Urinary bladder (tissue), 3 donors: ENCODE measurements around a stretch of chr12.

- PRO-cap: bidirectional peak, plus-strand start at chr12:130955498, minus-strand start at chr12:130955373
- RAMPAGE, long total RNA: no peak
These were observed 1.5 kb downstream of the ADGRD1 start for GRCh38 chr12:130955274-130955629.

GRCh38 chr12:130978724-130979157 is 25.0 kb downstream of the ADGRD1 start:
- PRO-cap: no peak
- RAMPAGE, long total RNA: no peak

GRCh38 chr12:131239715-131240191 is 286.0 kb downstream of the ADGRD1 start:
- PRO-cap: no peak
- RAMPAGE, long total RNA: no peak

GRCh38 chr12:131710406-131710937 is 418 bp upstream of the SFSWAP start:
- PRO-cap: bidirectional peak, plus-strand start at chr12:131711095, minus-strand start at chr12:131710841
- RAMPAGE, long total RNA: no peak

DNA sequence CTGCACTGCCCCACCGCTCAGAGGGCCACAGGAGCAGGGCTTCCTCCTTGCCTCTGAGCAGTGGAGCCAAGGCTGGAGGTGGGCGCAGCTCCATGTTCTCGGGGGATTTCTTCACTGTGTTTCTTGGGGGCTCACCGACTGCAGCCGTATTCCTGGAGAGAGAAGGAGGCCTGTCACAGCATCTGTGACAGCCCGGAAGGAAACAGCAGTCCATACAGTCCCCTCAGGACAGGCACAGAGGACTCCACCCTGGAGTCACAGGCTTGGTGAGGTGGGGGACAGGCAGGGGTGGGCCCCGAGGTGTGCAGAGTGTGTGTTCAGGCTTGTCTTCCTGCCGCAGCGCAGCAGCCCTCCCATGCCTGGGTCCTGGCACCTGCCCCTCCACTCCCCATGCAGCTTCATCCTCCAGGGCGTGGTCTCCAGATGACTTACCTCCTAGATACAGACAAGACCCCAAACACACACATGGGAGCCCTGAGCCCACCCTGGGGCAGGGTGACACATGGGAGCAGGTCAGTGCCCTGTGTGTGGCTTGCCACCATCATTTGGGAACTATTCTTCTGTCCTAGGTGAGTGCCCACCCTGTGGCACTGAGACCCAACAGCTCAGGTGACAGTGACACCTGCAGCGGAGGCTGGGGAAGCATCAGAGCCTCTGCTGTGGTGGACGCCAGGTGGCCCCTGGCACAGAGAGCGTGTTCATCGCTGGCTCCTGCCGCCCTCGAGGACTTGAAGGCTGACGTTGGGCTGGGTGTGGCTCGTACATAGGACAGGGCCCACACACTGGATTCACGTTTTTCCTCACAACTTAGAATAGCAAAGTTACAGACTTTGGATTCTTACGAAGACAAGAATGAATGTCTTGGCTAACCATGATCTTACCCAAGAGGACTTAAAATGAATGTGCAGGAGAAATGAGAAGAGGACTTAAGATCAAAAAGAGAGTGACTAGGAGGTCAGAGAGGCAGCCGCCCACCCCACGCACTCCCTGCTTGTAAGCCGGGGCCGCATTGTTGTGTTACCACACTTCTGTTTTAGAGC is 22.9 kb downstream of the SFSWAP start:
- PRO-cap: no peak
- RAMPAGE, long total RNA: no peak

DNA sequence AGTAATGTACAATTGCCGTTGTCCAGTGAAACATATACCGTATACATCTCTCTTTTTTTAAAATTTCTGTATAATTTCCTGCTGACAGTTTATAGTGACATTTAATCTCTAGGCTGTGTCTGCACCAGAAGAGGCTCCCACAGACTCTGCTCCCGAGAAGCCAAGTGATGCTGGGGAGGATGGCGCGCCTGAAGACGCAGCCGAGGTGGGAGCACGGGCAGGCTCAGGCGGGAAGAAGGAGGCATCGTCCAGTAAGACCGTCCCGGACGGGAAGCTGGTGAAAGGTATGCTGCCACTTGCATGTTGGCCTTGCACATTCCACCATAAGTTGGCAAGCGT is 45.4 kb downstream of the SFSWAP start:
- PRO-cap: no peak
- RAMPAGE, long total RNA: no peak

GRCh38 chr12:131757865-131758419 is 47.1 kb downstream of the SFSWAP start:
- PRO-cap: no peak
- RAMPAGE, long total RNA: no peak

DNA sequence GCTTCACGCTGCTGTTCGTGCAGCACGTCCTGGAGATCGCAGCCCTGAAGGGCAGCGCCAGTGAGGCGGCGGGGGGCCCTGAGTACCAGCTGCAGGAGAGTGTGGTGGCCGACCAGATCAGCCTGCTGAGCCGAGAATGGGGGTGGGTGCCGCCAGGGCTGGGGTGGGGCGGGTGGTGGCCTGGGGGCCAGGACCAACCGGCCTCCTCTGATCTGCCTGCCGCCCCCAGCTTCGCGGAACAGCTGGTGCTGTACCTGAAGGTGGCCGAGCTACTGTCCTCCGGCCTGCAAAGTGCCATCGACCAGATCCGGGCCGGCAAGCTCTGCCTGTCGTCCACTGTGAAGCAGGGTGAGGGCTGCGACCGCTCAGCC is 9.8 kb upstream of the PUS1 start:
- PRO-cap: no peak
- RAMPAGE, long total RNA: no peak

DNA sequence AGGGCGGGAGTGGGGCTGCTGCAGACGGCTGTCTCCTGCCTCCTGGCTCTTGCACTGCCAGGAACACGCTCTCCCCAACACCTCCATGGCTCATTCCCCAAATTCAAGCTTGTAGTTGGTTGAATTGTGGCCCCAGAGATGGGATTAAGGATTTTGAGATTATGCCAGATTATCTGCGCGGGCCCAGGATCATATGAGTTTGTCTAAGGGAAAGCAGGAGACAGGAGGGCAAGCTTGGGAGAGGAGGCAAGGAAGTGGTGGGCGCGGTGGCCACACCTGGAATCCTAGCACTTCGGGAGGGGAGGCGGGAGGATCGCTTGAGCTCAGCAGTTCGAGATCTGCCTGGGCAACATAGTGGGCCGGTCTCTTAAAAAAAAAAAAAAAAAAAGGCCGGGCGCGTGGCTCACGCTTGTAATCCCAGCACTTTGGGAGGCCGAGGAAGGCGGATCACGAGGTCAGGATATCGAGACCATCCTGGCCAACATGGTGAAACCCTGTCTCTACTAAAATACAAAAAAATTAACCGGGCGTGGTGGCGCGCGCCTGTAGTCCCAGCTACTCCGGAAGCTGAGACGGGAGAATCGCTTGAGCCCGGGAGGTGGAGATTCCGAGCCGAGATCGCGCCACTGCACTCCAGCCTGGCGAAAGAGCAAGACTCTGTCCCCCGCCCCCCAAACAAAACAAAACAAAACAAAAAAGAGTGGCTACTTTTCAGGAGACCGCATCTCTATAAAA is 921 bp upstream of the PUS1 start:
- PRO-cap: no peak
- RAMPAGE, long total RNA: no peak

GRCh38 chr12:131938397-131938703 is 9.3 kb downstream of the PUS1 start:
- PRO-cap: no peak
- RAMPAGE, long total RNA: no peak

- PRO-cap: no peak
- RAMPAGE, long total RNA: no peak
These were observed 2.3 kb upstream of the EP400 start for GRCh38 chr12:131947390-131947909.

- PRO-cap: no peak
- RAMPAGE, long total RNA: no peak
These were observed 41.7 kb downstream of the NOC4L start for GRCh38 chr12:132185716-132186525.

GRCh38 chr12:132488216-132488991 is 1.5 kb upstream of the FBRSL1 start:
- PRO-cap: no peak
- RAMPAGE, long total RNA: no peak

DNA sequence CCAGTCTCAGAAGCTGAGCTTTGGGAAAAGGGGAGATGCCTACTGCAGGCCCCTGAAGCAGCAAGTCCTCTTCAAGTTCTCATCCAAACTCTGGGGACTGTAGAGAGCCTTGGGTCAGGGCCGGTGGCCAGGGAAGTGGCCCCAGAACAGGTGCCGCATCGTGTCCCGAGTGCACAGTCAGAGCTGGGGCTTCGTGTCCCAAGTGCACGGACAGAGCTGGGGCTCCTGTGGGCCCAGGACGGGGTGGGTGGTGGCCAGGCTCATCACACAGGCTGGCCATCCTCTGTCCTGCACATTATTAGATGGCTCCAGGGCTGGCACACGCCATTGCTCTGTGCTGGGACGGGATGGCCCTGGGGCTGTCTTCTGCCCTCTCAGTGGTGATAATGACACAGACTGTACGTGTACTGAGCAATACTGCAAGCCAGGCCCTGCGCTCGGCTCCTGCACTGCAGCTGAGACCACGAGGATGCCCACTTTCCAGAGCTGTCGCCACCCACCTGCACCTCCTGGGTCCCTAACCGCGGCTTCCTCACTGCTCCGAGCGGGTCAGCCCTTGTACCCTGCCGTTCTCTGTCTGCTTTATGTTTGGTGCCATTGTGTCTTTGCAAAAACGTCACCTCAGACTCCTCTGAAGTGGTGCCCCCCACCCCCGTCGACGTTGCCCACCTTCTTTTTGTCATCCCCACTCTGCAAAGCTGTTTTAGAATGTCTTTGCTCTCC is 1.9 kb downstream of the FBRSL1 start:
- PRO-cap: no peak
- RAMPAGE, long total RNA: no peak

- PRO-cap: no peak
- RAMPAGE, long total RNA: no peak
These were observed 18.4 kb downstream of the FBRSL1 start for GRCh38 chr12:132508146-132508909.

DNA sequence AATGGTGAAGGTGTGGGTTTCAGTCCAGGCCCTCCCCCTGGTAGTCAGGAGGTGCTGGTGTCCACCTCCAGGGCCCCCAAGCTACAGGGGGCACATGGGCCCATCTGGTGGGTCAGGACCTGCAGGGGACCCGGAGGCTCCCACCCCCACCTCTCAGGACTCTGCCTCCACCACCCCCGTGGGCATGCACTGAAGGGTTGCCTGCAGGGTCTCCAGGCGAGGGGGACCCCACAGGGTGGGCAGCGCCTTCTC is 21.0 kb downstream of the FBRSL1 start:
- PRO-cap: no peak
- RAMPAGE, long total RNA: no peak

DNA sequence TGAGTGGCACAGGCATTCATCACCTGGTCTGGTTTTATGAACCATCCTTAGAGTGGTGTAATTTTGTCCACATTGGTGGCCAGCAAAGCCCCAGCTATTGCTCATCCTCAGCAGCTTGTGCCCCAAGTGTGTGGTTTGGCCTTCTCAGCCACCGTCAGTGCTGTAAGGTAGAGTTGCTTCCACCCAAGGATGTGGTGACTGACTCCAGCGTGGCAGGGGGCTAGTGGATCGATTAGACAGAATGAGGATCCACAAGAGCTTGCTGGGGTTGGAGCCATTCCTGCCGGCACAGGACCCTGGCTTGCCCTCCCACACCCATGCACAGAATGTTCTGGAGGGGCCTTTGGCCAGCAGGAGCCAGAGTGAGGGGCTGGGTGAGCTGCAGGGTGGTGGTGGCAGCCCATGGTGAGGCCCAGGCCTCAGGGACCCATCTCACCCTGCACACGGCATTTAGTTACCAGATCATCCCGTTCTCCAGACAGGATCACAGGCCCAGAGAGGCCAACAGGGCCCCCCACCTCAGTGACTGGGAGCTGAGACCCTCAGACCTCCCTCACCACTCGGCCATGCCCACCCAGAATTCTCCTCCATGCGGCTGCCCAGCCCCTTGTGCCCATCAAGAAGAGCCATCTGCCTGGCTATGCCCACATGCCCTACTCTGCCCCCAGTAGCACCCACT is 42.0 kb downstream of the FBRSL1 start:
- PRO-cap: no peak
- RAMPAGE, long total RNA: no peak

- PRO-cap: no peak
- RAMPAGE, long total RNA: no peak
These were observed 46.7 kb downstream of the FBRSL1 start for GRCh38 chr12:132536525-132537159.

DNA sequence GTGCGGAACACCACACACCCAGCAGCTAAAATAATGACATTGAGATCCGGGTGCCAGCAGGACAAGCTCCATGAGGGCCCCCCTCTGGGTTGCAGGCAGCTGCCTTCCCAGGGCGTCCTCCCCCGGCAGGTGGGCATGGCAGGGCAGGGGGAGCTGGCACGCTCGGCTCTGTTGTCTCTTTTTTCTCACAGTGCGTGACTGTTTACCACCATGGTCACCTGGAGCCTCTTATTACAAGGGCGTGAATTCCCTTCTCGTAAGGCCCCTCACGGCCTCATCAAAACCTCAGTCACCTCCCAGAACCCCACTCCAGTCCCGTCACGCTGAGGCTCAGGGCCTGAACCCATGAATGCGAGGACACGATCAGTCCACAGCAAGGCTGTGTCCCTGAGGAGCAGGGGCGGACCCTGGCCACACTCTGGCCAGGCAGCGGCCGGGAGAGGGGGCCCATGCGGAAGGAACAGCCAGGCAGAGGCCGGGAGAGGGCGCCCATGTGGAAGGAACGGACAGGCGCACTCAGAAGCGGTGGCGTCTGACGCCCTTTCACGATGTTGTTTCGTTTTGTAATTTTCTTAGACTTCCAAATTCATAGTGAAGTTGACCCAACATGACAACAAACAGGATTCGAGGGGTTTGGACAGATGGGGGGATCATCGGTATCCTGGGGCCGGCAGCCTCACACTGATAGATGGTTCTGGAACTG is 10.1 kb downstream of the LRCOL1 start:
- PRO-cap: unidirectional peak, plus-strand start at position 486 of the sequence
- RAMPAGE, long total RNA: no peak

GRCh38 chr12:132602327-132602808 is 8.0 kb downstream of the LRCOL1 start:
- PRO-cap: unidirectional peak, plus-strand start at chr12:132602668; bidirectional peak, plus-strand start at chr12:132602741, minus-strand start at chr12:132602717
- RAMPAGE, long total RNA: no peak